REH cell (cell line): ENCODE measurements around the gene MPC1.

GRCh38 chr6:163424770-163425609, 10.5 kb downstream of the QKI start:
- PRO-cap, result no peak

GRCh38 chr6:163460029-163460767, 45.7 kb downstream of the QKI start:
- PRO-cap, result unidirectional peak, plus-strand start at chr6:163460093; unidirectional peak, plus-strand start at chr6:163460306; bidirectional peak, plus-strand start at chr6:163460581, minus-strand start at chr6:163460458

GRCh38 chr6:163476230-163476819, 61.8 kb downstream of the QKI start:
- PRO-cap, result no peak

DNA sequence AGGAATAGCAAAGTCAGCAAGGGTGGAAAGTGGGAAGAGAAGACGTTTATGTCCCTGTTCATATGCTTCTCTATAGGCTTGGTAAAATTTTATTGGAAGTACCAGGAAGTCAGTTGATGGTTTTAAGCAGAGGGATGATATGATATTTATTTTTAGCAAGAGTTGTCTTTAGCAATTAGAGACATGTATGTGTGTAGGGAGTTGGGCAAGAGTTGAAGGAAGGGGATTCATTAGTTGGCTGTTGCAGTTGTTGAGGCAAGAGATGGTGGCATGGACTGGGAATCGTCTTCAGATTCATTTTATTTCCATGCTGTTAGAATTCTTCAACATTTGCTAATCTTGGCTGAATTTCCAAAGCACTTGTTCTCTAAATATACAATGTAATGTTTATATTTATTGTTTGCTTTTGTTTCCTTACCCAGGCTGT, 85.6 kb downstream of the QKI start:
- PRO-cap, result no peak

DNA sequence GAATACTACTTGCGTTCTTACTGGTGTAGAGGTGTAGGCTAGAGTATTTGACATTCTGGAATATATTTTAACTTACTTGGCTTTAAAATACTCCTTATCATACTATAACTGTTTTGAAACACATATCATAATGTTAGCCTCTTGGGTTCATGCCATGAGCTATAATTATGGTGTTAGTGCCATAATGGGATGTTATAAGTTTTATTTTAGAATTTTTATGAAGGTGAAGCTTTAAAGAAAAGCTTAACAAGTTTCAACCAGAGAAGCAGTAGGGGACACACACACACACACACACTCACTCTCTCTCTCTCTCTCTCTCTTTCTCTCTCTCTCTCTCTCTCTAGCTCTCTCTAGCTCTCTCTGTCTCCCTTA, 102.2 kb downstream of the QKI start:
- PRO-cap, result no peak

GRCh38 chr6:163526436-163526768, 111.9 kb downstream of the QKI start:
- PRO-cap, result no peak

- PRO-cap, result no peak
These were observed 159.7 kb downstream of the QKI start for GRCh38 chr6:163573913-163574829.

GRCh38 chr6:163964742-163965242, 550.3 kb downstream of the QKI start:
- PRO-cap, result no peak

DNA sequence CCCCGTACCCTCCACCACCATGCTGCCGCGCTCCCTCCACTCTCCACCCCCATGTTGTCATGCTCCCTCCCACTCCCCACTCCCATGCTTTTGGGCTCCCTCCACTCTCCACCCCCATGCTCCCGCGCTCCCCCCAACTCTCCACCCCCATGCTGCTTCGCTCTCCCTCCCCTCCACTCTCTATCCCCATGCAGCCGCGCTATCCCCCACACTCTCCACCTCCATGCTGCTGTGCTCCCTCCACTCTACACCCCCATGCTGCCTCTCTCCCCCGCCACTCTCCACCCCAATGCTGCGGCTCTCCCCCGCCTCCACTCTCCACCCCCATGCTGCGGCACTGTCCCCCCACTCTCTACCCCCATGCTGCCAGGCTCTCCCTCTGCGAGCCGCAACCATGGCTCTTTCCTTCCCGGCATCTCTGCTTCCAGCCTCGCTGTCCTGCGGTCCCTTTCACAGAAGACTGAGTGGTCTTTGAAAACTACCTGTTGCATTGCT, 46.4 kb upstream of the PDE10A start:
- PRO-cap, result no peak

DNA sequence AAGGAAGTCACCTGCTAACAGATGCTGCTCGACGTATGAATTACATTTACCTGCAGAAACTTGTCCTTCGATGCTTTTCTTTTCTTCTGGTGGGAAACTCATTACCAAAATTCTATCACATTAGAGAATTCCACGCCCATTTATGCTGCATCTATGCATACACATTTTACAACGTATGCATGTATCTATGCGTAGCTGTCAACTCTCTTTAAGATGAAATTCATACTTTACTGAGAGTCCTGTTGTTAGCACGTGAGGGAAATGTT, 89.8 kb upstream of the PDE10A start:
- PRO-cap, result no peak

- PRO-cap, result no peak
These were observed 158.7 kb downstream of the TBXT start for GRCh38 chr6:166009011-166009382.

DNA sequence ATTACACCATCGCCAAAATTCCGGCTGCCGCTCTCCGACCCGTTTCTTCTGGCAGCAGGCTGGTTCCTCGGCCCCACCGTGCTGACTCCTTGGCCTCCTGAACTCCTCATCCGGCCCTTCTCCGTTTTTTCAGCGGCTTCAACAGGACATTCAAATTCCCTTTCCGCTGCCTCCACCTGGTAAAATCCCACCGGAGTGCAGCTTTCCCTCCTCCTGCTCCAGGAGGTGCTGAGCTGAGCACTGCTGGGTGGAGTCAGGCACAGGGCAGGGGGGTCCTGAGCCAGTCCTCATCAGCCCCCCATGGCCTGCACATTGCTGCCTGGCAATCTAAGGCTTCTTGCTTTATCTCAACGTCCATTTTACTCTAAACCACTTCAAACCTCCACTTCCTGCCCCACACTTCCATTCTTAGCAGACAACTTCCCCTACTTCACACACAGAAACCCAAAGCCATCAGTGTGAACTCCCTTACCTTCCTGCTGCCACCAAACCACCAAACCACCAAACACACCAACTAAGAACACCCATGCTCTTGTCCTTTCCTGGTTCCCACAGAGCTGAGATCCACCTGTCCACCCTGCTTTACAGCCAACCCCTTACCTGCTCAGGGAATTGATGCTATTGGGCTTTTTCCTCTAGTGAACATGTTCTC, 8.8 kb downstream of the SFT2D1 start:
- PRO-cap, result bidirectional peak, plus-strand start at position 437 of the sequence, minus-strand start at position 366 of the sequence

GRCh38 chr6:166381476-166382535, 934 bp downstream of the MPC1 start:
- PRO-cap, result no peak

DNA sequence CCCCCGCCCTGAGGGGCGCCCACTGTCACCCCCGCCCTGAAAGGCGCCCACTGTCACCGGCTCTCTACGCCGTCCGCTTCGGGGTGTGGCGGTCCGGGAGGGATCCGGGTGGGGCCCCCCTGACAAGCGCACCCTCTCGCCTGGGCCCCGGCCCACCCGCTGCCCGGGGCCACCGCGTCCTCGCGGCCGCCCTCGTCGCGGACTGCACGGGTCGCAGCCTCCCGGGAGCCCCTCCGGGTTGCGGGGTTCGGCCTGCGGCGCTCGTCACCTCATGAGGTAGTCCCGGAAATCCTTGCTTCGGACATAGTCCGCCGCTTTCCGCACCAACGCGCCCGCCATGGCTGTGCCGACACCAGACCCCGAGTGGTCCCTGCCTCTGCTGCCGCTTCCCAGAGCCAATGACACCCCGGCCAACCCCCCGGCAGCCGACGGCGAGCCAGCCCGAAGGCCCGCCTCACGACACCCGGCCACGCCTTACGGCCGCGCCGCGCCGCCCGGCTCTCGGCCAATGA, at the start of gene MPC1:
Gene MPC1, minus strand, starts transcription at position 403 of the 512 bp plus-strand sequence.
- PRO-cap, result bidirectional peak, plus-strand start outside the sequence, minus-strand start at position 400 of the sequence

DNA sequence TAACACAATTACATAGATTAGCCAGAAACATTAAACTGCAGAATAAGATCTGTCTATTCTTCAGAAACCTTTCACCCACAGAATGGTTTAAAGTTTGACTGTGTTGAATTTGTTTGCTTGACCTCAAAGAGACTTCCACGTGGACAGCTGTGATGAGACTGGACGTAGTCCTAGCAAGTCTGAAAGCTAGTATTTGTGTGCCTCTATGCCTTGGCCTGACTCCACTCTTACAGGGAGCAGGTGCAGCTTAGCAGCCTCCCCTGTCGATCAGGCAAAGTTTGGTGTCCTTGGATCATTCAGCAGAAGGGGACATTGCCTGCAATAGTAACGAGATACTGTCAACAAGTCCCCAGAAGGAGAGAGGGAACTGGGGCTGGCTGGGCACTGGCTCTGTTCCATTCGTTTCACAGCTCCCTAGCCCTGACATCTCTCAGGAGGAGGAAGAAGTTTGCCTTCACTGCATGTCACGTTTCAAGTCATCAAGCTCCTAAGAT, 11.8 kb upstream of the MPC1 start:
- PRO-cap, result no peak

DNA sequence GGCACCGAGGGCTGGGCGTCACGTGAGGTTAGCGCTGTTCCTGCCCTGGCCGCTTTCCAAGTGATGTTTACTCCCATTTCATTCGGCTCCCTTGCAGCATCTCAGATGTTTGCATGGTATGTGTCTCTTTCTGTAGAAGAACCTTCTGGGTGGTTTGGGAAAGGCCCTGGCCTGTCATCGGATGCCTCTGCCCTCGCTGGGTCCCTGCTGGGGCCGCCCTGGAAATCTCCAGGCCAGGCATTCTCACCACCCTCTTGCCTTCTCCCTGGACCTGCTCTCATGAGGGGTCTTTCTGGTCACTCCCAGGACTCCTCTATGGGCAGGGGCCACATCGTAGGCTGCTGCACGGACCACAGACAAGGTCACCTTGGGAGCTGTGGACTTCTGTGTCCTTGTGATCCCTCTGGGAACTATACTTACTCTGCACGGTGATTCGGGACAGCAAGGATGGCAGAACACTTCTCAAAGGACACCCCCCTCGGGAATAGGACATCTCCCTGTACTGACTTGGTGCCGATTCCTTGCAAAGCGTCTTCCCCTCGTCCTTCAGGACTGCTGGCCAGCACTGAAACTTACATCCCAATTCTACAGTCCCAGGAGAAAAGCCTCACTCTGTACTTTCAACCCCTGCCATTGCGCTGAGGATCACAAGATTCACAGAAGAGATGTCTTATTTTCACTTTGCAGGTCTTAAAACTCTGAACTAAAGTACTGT, 17.0 kb downstream of the RAMACL start:
- PRO-cap, result no peak

GRCh38 chr6:166744915-166745225, 117.8 kb upstream of the RPS6KA2 start:
- PRO-cap, result no peak

GRCh38 chr6:166998075-166998534, 1.1 kb upstream of the CEP43 start:
- PRO-cap, result no peak

GRCh38 chr6:167041204-167041743, 42.1 kb downstream of the CEP43 start:
- PRO-cap, result no peak

DNA sequence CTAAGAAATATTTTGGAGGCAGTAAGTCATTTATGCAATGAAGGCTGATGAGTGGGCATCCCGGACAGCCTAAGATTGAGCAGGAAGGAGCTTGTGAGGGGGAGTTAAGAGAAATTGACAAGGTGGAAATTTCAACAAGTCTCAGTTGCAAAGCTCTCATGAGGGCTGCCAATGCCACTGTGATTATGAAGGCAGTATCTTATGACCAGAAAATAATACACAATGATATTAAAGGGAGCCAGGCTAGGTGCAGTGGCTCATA, 624 bp downstream of the CCR6 start:
- PRO-cap, result no peak